AG09319 (cell line): Measurements from ENCODE around the genes DCANP1 and NEUROG1.

DNA sequence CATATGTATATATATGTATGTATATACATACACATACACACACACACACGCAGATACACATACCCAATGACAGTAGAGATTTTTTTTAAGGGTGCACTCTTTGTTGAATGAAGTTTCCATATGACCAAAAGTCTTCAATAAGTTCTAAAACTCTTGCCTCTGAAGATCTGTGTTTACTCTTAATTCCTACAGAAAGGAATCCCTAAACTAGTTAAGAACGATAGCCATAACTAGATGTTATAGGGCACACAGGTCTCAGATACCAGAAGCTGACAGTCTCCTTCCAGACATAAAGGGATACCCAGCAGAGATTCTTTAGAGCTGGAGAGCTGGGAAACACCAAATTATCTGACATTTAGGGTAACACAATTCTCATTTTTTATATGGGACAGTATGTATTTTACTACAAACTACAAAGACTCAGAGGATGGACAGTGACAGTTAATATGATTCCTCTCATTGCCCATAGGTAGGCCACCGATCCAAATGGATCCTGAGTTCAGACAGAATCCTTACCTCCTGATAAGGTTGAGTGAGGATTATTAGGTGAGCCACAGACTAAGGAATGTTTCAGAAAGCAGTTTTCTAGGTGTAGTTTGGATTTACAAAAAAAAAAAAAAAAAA is 12.4 kb downstream of the CDKN2AIPNL start:
- RRBS = no CpG with 5 or more reads among the region's 3 CpGs

DNA sequence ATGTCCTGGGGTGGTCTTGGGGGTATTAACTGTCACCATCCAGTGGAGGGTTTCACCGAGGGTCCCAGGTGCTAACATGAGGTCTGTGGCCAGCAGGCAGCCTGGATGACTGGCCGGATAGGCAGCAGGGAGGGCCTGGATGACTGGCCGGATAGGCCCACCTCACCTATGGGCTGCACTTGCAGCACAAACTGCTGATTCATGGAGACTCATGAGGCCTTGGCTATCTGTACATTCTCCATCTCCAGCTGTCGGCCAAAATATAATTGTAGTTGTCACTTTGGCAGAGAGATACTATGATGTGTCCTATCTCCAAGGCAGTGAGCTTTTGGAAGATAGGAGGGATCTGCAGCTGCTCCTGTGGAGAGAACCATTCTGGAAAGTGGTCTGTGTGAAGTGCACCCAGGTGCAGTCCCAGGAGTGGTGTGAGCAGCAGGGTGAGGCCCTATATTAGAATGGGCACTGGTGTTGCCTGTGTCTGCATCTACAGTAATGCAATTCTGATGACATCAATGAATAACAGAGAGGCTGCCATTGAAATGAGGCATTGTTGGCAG is 26.3 kb upstream of the CDKN2AIPNL start:
- RRBS = no CpG with 5 or more reads among the region's 4 CpGs

GRCh38 chr5:134460377-134461115 is 48.9 kb upstream of the CDKN2AIPNL start:
- RRBS = no CpG with 5 or more reads among the region's 9 CpGs

GRCh38 chr5:134510958-134511729 is 14.3 kb upstream of the JADE2 start:
- RRBS = no CpG with 5 or more reads among the region's 9 CpGs

DNA sequence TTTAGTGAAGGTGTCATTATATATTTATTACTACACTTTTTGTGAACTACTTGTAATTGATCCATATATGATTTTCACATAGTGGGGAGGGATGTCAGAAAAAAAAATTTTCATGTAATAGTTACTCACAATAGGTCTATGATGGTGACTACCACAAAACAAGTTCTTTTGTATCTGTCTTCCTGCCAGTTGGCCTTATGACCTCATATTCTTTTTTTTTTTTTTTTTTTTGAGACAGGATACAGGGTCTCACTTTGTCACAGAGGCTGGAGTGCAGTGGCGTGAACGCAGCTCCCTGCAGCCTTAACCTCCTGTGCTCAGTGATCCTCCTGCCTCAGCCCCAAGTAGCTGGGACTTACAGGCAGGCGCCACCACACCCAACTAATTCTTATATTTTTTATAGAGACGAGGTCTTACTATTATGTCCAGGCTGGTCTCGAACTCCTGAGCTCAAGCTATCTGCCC is 10.9 kb downstream of the SEC24A start:
- RRBS = no CpG with 5 or more reads among the region's 5 CpGs

- RRBS = no CpG with 5 or more reads among the region's 5 CpGs
These were observed 12.6 kb downstream of the SEC24A start for GRCh38 chr5:134661005-134661755.

DNA sequence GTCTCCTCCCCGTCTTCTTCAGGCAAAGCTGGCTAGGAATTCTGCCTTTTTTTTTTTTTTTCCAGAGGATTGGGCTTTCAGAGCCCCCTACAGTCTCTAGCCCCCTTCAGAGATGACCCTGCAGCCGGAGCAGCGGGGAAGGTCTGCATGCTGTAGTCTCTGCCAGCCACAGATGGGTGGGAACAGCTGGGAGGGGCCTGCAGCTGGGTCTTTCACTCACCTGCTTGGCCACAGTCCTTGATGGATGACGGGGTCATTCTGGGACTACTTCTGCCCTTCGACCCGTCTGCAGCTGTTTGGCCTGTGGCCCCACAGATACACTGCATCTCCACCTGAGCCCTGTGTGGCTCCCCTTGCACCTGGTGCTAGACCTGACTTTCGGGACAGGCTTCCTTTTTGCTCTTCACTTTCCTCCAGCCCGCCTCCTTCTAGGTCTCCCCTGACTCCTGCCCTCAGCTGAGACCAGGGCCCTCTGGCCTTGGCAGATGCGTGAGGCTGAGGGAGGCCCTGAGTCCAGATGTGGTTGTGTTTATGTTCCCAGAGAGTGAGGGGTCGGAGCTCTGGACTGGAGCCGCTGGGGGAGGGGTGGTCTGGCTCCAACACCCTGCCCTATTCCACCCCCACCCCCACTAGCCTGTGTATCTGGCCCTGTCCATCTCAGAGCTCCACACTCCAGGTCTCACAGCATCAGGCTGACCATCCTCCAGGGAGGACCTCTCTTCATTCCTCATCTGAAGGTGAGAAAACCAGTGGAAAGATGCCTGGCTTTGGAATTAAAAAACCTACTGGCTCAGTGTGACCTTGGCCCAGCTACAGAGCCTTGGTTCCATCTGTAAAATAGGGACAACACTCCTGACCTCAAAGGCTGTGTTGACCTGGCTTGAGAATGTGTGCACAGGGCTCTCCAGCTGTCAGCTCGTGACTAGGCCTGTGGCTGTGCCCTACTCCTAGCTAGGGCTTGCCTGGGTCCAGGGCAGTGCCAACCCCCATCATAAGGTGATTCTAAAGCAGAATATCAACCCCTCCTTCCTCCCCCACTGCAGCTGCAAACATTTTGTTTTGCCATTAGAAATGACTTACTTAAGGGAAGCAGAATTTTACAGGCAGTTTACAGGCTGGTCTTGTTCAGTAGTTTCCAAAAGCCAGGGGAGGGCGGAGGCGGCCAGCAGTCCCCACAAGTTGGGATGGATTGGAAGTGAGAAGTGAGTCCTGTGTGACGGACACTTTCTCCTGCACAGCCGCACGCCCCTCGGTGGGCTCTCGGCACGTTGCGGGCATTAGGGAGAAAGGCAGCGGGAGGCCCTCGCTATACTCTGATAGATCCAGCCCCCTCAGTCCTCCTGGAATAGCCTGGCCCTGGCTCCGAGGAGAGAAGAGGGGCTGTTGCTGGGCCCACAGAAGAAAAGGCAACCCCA is 7.6 kb downstream of the PITX1 start:
- RRBS = no CpG with 5 or more reads among the region's 24 CpGs

GRCh38 chr5:135028627-135029091 is 5.4 kb downstream of the PITX1 start:
- RRBS = 3% methylated on average over 43 of the region's 52 CpGs

GRCh38 chr5:135154100-135154824 is 120.2 kb upstream of the PITX1 start:
- RRBS = no CpG with 5 or more reads among the region's 10 CpGs

DNA sequence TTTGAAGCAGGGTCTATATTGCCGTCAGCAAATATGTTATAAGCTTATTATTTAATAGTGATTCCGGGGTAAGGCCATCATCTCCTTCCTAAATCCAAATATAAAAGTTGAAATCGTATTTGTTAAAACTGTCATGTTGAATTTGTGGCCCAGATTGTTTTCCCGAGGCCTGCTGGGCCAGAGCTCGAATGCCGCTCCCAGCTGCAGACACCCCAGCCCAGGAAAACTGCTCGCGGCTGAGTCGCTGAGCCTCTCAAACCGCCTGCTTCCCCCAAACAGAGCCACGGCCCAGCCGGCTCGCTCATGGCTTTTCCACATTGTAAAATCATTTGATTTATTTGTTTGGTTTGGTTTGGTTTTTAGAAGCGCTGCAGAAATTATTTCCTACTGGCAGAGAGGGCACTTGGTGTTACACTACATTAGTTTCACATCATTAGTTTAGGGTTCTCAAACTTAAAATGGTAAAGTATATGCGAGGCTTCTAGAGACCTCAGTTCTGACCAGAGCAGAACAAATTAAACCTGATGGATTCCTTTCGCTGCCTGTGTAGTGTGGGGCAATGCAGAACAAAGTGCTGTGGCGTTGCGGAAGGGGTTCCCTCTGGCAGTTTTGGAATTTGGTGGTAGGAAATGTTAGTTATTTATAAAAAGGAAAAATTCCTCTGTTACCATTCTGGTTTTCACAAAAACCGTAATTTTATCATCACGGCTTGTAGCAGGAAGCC is 156.5 kb upstream of the PITX1 start:
- RRBS = no CpG with 5 or more reads among the region's 20 CpGs

- RRBS = no CpG with 5 or more reads among the region's 6 CpGs
These were observed 24.3 kb downstream of the MACROH2A1 start for GRCh38 chr5:135374601-135375340.

DNA sequence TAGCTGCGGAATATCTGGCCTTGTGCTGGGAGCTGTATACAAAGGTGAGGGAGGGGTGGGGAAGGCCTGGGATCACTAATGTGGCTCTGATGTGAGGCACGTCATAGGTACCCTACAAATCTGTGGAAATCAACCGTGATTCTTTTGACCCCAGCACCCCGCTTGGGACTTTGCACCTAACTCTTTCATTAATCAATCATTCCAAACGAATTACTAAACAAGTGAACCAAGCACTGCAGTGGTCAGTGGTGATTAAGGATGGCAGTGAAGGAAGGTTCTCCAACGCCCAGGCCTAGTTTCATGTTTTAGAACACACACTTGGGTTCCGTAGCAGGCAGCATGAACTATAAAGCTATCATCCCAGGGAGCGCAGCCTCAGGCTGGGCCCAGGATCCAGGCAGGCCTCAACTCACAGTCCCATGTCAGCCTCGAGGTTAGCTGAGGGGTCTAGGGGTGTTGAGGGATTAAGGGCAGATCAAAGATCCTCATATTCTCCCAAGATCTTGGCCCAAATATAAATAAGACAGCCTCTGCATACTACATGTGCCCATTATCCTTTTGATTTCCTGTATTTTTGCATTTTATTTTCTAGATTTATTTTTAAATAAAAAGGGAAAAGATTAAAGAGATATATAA is 18.7 kb downstream of the MACROH2A1 start:
- RRBS = no CpG with 5 or more reads among the region's 9 CpGs

DNA sequence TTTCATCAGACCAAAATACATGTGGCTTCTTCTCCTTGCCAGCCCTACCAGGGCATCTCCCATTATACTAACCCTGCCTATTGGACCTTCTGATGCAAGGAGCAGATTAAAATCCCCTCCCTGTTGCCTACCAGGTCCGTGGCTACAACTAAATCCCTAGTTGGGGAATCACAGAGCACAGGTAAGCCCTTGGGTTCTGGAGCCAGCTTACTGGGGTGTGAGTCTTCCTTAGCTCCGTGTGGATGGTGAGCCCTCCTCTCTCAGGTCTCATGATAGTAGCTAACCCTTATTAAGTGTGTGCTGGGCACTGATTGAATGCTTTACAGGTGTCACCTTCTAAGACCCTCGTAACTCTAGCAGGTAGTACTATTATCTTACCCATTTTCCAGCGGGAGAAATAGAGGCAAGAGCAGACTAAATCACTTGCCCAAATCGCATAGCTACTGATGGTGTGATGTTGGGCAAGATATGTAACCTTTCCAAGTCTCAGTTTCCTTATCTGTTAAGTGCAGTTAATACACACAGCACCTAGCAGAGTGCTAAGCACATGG is at the start of gene DCANP1:
Gene DCANP1 (minus strand): TSS at position 199 of the 551 bp plus-strand sequence.
- RRBS = no CpG with 5 or more reads among the region's 5 CpGs

GRCh38 chr5:135488795-135489517 is 36.8 kb upstream of the TIFAB start:
- RRBS = 0% methylated on average over 3 of the region's 45 CpGs

DNA sequence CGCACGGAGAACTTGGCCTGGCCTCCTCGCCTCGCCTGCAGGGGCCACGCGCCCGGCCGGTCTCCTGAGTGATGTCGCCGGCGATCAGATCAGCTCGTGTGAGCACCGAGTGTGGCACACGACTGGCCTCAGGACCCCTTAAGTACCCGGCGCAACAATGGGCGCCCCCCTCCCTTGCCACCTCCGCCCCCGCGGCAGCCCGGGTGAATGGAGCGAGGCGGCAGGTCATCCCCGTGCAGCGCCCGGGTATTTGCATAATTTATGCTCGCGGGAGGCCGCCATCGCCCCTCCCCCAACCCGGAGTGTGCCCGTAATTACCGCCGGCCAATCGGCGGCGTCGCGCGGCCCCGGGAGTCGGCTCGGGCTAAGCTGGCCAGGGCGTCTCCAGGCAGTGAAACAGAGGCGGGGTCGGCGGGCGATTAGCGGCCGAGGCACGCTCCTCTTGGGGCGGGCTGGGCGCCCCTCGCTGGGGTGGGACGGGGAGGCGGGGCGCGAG is at the start of gene NEUROG1:
Gene NEUROG1 (minus strand): TSS at position 116 of the 496 bp plus-strand sequence.
- RRBS = 3% methylated on average over 22 of the region's 58 CpGs

- RRBS = no CpG with 5 or more reads among the region's 8 CpGs
These were observed 592 bp upstream of the CXCL14 start for GRCh38 chr5:135579321-135579844.

DNA sequence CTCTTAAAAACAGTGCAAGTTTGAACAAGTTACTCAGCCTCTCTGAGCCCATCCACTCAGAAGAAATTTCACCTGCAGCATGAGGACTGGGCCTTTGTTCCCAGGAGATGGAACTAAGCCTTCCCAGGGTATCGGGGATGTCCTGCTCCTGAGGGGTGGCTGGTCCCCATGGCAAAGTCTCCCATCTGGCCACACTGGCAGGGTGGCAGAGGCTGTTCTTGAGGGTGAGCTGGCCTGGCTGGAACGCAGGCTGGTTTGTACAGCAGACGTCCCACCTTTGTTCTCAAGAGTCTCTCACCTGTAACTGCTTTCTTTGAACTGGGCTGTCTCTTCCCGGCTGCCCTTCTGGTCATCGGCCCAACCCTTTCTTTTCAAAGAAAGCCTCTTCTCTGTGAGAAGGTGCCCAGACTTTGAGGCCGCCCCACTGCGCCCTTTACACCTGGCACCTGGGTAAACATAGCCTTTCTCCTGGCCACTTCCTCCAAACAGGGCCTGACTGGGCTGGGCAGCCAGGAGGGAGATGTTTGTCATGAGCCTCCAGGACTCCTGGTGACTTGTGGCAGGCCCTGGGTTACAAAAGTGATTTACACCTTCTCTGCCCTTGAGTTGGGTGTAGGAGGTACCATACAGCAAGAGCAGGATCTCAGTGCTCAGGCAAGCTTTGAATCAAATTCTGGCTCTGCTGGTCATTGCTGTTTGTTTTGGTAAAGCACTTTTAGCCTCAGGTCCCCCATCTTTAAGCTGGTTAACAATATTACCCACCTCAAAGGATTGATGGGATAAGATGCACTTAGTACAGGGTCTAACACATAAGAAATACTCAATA is 127.1 kb upstream of the CXCL14 start:
- RRBS = no CpG with 5 or more reads among the region's 7 CpGs

GRCh38 chr5:135929798-135930564 is 24.8 kb downstream of the LECT2 start:
- RRBS = 5% methylated on average over 18 of the region's 63 CpGs

- RRBS = no CpG with 5 or more reads among the region's 7 CpGs
These were observed 4.9 kb downstream of the TGFBI start for GRCh38 chr5:136033684-136034089.

DNA sequence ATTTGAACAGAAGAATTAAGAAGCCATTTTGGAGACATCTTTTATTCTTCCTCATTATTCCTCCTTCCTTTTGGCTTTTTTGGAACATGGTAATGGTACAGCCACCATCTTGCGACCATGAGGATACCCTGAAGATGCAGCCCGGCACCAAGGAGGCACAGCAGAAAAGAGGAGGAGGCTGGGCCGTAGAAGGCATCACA is 279.6 kb upstream of the TRPC7 start:
- RRBS = no CpG with 5 or more reads among the region's 3 CpGs